Hematopoietic multipotent progenitor cell (in vitro differentiated cells): ENCODE measurements around a stretch of chr11.

GRCh38 chr11:118359816-118360062 is 339 bp downstream of the UBE4A start:
- CAGE, long polyA plus RNA: no peak

- CAGE, long polyA plus RNA: start-site peak on the minus strand at chr11:118399159-118399175, 5 reads
Measured at GRCh38 chr11:118398644-118399355, 2.6 kb upstream of the ATP5MG start.

DNA sequence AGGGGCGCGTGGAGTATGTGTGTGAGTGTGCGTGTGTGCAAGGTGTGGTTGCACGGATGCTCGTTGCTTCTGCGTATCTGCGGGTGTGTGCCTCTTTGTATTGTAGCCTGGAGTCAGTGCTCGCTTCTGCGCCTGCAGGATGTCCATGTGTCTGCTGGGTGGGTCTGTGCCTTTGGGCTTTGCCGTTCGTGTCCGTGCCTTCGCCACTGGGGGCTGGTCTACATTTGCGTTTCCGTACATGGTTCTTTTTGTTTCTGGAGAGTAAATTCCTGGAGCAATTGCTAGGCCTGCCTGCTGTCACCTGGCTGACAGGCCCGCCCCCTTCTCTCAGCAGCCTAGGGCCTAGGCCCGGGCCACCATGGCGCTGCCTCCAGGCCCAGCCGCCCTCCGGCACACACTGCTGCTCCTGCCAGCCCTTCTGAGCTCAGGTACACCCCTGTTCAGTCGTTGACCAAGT is 480 bp downstream of the TMEM25 start:
- CAGE, long polyA plus RNA: no peak

- CAGE, long polyA plus RNA: no peak
Measured at GRCh38 chr11:118597379-118598049, 9.9 kb upstream of the PHLDB1 start.

DNA sequence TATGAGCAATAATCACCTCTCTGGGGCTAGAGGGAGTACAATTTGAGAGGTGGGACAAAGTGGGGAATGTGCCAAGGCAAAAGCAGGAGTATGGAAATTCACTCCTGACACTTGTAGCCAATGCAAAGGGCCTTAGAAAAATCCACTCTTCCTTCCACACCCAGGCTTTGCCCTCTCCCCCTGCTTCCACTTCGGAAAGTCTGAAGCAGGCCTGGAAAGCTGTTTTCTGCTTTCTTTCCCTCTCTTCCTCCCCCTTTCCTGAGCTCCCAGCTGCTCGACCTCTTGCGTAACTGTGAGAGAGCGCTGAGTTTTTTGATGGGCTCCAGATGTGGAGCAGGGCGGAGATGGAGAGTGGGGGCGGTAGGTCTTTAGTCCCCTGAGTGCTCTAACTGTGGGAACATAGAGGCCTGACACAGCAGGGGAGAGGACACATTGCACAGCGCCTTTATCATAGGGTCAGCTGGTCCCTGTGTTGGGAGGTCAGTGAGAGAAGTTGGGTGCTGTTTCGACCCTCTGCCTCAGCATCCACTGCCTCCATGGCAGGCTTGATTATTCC is 2.0 kb upstream of the PHLDB1 start:
- CAGE, long polyA plus RNA: no peak

DNA sequence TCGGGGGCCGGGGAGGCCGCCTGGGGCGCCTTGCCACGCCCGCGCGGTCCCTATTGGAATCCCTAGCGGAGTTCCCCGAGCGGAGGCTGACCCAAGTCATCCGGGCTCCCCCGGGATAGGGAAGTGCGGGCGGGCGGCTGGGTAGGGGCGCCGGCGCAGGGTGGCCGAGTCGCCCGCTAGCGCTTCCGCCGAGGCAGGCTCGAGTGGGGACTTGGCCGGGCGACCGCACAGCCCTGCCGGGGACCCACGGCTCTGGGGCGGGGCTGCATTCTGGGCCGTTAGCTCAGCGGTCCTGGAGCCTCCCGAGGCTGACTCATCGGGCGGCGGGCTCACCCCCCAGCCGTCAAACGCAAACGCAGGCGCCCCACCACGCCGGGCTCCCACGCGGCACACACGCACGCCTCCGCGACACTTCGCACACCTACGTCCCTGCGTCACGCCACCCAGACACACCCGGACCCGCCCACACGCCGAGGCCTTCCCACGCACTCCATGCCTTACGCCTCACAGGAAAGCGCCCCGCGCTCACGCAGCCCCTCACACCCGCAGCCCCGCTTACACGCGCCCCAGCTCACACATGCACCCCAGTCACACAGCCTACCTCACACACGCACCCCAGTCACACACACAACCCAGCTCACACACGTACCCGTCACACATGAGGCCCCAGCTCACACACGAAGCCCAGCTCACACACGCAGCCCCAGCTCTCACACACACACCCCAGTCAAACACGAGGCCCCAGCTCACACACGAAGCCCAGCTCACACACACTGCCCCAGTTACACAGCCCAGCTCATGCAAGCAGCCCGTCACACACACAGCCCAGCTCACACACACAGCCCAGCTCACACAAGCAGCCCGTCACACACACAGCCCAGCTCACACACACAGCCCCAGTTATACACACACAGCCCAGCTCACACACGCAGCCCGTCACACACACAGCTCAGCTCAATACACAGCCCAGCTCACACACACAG is 1.2 kb downstream of the PHLDB1 start:
- CAGE, long polyA plus RNA: no peak

DNA sequence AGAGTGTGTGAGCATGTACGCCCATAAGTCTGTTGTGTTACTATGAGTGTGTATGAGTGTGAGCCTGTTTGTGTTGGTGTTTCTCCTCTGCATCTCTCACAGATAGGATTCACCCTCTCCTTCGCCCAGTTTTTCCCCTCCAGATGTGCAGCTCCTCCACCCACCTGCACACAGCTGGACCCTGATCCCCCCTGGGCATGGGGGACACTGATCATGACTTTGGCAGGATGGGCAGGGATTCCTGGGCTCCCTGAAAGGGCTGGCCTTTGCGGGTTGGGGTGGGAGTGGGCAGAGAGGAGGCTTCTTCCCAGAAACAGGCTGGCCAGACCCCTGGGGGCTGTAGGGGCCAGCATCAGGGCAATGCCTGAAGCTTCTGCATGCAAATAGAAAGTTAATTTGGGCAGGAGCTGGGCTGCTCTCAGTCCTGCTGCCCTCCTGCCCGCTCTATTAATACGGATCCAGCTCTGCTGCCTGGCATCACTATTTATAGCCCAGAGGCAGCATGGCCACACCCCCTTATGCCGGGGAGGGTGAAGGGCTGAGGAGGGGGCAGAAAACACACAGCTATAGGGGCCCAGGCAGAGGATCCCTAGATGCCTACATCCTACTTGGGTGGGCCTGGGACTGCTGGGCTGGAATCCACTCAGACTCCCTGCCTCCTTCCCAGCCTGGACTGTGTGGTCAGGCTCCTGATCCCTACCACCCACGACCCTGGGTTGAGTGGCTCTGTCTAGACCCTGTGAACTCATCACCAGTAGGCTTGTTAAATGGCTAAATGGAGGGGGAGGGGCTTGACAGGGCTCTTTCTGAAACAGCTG is 14.8 kb downstream of the PHLDB1 start:
- CAGE, long polyA plus RNA: no peak

DNA sequence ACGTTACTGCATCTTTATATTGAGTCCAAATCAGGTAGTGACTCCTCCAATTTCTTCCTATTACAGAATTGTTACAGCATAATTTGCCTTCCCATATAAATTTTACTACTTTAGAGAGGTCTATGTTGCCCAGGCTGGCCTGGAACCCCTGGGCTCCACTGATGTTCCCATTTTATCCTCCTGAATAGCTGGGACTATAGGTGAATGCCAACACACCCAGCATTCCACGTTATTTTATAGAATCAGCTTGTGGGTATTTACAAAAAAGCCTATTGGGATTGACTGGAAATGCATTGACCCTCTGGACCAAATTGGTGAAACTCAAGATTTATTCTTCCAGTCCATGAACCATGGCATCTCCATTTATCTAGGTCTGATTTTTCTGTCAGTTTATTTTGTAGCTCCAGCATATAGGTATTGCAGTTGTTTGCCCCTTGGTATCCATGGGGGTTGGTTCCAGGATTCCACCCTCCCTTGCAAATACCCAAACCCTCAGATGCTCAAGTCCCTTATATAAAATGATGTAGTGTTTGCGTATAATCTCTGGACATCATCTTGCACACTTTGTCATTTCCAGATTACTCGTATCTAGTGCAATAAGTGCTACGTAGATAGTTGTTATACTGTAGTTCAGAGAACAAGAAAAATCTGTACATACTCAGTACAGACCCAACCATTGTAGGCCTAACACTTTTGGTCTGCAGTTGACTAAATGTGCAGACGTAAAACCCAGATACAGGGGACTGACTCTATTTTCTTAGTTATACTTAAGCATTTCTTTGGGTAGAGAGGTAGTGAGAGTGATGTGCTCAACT is 44.2 kb downstream of the DDX6 start:
- CAGE, long polyA plus RNA: no peak

DNA sequence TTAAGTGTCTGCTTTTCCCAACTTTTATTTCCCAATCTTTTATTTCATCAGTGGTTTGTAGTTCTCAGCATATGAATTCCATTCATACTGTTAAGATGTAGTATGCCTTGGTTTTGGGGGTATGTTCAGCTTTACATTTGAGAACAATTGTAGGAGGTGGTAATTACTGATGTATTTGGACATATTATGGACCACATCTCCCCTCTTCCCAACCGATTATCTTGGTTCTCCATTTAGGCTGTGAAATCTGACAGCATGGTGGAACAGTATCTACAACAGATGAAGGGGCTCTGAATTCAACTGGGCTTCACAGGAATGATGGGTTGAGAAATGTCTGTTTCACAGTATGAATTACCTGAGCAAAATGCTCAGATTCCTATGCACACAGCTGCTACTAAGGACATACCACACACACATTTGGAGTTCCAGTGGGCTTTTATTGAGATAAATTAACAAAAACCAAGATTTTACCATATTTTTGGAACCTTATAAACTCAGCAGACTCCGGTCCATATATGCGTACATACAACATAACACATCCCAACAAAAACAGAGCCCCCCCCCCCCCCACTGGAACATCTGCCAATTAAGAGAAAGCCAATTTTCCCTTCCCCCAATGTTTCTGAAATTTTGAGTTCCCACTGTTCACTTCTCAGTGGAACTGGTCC is 43.5 kb downstream of the DDX6 start:
- CAGE, long polyA plus RNA: no peak

DNA sequence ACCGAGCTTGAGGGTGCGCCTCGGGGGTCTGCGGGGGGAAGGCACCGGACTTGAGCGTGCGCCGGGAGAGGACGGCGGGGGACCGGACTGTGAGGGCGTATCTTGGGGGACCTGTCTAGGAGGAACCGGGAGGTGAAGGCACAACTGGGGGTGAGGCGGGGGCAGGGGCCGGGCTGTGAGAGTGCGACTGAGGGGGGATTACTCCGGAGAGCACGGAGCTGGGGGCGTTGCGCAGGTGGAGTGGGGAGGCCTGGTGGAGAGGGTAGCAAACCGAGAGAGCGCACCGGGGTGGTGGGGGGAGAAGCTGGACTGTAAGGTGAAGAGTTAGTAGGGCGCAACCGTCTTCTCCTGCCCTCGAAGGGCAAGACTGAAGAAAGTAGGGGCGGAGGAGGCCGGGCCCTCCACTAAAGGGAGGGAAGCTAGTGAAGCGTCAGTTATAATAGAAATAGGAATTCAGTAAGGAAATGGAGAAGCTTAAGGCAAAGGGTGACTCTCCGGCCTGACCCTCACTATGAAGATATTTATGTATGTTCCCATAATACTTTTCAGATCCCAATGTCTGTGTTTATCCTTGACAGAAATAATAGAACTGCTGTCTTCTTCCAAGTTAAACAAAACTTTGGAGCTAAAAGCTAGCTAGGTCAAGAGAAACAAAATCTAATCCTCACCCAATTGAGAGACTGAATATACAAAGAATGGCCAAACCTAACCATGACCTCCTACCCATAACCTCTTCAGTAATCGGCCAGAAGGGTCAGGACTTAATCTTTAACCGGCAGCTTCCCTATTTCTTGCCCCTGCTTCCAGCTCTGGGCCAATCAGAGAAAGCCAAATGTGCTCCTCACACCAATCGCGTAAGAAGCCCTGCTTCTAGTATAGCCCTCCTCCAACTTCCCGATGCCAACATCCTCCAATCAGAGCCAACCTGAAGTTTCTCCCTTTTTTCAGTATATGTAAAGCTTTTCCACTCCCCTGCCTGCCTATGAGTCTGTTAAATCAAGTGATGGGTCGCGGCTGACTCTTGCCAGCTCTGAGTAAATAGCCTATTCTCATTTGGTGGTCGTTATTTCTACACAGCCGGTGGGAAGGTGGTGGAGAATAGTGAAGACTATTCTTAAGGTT is 1.5 kb upstream of the DDX6 start:
- CAGE, long polyA plus RNA: no peak

DNA sequence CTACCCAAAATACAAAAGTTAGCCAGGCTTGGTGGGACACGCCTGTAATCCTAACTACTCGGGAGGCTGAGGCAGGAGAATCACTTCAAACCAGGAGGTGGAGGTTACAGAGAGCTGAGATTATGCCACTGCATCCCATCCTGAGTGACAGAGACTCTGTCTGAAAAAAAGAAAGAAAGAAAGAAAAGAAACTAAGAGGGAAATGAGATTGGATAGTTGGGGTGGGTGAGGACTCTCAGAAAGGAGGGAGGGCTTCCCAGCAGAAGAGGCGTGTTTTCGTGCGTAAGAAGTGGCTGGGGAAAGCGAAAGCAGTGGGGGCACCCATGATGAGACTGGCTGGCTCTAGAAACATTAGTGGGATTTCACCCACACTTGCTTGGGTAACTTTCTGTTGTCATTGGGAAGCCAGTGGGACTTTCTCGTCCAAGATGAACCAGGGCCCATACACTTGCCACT is 42.4 kb upstream of the CXCR5 start:
- CAGE, long polyA plus RNA: no peak

- CAGE, long polyA plus RNA: no peak
Measured at GRCh38 chr11:118870100-118871264, 13.2 kb upstream of the CXCR5 start.

DNA sequence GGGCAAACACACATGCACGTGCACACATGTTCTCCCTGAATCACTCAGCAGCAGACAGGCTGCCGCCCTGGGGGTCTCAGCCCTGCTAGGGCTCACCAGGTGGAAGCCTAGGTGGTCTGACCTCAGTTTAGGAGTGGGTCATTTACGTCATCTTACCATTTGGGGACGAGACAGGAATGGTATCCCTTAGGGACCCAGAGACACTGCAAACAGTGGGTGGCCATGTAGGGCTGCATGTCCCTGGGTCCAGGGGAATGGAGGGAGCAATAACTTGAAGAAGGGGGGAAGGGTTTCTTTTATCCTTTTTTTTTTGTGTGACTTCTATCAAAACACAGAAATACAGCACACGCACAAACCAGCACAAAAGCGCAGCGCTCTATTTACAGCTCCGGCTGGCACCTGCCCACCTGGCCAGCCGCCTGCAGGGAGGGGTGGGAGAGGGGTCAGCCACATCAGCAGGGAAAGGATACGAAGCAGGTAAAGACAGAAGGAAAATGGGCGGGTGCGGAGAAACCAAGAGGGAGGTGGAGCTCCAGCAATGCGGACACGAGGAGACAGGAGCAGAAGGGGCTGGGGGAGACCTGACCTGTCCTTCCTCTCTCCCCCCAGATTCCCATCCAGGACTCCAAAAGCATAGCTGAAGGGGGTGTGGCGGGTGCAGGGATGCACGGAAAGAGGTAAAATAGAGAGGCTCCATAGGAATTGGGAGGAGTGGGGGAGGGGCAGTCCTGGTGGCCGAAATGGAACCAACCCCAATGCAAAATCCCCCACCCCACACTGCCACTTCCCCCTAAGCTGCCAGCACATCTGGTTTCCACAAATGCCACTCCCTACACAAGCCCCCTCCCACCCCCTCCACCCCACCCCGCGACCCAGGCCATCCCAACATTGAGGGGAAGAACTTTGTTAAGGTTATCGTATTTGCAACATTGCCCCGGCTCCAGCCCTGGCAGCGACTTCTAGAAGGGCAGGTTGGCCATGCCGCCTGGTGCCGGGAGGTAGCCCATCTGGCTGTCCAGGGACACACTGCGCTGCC is 14.1 kb downstream of the CXCR5 start:
- CAGE, long polyA plus RNA: no peak

GRCh38 chr11:118908996-118909859 is 16.5 kb downstream of the BCL9L start:
- CAGE, long polyA plus RNA: no peak

DNA sequence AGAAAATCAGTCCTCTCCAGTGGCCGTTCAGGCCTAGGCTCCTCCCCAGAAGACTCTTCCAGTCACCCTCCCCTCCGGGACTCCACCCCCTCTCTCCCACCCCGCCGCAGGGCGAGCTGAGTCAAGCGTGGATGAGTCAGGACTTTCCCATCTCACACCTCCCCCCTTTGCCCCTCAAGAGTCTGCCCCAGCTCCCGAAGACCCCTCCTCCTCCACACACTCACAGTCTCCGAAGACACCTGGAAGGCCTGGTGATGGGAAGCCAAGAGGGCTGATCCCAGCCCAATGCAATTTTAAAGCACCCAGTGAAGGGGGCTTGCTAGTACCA is 13.8 kb downstream of the BCL9L start:
- CAGE, long polyA plus RNA: no peak

DNA sequence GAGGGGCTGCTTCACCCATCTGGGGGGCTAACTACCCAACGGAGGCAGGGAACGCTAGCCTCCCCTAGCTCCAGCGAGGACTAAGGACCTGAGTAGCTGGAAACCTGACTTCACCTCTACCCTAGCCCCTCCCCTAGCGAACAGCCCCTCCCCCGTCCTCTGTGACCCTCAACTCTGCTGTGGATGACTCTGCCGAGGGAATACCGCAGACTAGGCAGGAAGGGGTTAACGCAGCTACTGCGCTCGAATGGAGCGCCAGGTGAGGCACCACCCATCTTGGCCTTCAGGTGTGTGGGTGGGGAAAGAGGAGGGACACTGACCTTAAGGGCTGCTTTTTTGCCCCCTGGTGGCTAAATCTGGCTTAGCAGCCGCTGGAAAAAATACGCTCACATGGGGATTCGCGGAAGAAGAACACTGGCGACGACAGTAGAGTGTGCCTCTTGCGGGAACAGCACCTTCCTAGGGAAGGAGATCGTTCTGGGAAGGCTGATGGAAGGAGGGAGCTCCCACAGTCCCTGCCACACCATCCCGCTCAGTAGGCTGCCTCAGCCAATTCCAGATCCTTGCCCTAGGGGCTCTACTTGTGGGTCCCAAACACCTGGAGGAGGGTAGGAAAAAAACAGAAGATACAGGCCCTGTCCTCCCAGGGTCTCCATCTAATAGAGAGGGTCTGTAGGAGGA is 4.5 kb upstream of the BCL9L start:
- CAGE, long polyA plus RNA: no peak

DNA sequence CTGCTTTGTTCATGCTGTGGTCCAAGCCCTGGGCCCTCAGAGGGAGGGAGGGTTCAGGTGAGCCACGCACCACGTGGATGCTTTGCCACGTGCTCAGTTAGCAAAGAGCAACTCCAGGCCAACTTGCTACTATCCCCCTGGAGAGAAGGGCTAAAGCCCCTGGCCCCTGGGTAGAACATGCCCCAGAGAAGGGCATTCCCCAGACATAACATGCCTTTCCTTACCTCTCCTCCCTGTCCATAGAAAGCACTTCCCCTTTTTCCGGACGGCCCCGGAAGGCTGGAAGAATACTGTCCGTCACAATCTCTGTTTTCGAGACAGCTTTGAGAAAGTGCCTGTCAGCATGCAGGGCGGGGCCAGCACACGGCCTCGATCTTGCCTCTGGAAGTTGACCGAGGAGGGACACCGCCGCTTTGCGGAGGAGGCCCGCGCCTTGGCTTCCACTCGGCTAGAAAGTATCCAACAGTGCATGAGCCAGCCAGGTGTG is 8.7 kb downstream of the FOXR1 start:
- CAGE, long polyA plus RNA: no peak

- CAGE, long polyA plus RNA: no peak
Measured at GRCh38 chr11:119073657-119074117, 6.1 kb downstream of the VPS11 start.

DNA sequence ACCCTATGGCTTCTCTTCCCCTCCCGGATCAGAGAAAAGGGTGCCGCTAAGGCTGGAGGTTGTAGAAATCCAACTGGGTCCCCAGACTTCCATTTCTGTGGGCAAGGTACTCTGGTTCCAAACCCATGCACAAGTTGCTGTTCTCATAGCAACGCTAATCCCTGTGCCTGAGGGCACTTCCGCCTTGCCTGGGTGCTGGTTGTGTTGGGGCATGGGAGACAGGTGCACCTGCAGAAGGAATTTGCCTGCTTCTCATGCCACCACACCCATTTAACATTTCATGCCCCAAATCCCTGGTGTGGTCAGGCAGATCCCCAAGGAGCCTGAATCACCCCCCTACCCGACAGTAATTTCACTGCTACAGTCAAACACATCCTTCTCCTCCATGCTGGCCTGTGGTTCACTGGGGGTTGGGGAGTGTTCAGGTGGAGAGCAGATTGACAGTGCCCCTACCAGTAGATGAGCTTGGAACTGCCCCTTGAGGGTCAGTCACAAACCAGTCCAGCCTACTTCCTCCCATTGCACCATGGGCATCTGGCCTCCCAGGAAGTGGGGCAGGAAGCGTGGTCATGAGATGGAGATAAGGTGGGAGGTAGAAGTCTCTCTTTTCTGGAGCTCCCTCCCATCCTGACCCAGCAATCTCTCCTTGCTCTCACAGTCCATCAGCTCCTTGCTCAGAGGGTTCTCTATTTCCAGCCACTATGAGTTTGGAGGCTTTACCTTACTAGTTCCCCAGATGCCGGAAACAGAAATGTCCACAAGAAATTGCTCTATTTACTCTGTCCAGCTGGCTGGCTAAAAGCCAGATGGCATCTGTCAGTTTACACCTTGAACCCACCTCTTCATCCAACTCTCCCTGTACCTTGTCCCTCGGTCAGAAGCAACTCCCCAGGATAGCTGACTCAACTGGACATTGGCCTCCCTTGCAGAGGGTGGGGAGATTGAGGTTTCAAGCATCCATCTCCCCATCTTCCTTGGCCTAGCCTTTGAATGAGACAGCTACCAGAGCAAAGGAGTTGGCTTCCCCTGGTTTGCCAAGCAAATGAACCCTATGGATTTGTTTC is 1.4 kb downstream of the C2CD2L start:
- CAGE, long polyA plus RNA: no peak

DNA sequence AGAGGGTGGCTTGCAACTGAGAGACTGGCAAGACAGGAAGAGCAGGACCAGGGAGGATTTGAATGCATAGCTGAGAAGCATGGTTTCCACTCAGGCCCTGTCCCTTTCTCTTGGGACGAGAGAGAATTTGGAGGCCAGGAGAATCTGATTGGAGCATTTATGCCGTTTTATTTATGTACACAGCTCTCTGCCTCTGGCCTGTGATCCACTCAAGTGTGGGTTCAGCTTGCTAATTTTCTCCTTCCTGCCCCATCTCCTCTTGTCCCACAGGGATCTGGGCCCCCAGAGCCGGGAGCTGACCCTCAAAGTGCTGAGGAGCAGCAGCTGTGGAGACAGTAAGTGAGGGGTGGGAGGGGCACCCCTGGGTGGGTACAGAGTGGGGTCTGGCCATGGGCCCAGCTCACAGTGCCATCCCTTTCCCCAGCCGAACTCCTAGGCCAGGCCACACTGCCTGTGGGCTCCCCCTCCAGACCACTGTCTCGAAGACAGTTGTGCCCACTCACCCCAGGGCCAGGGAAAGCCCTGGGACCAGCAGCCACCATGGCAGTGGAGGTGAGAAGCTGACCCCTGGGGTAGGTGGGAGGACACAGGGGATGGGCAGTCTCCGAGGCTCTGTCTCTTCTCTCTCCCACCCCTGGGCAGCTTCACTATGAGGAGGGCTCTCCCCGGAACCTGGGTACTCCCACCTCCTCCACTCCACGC is 5.1 kb downstream of the C2CD2L start:
- CAGE, long polyA plus RNA: no peak